OVCAR3 (cell line): ENCODE results near the genes TOMM34, SDC4 and WFDC9.

- RRBS: no CpG with 5 or more reads among the region's 3 CpGs
Measured at GRCh38 chr20:44576204-44576669, 6.1 kb upstream of the PKIG start.

DNA sequence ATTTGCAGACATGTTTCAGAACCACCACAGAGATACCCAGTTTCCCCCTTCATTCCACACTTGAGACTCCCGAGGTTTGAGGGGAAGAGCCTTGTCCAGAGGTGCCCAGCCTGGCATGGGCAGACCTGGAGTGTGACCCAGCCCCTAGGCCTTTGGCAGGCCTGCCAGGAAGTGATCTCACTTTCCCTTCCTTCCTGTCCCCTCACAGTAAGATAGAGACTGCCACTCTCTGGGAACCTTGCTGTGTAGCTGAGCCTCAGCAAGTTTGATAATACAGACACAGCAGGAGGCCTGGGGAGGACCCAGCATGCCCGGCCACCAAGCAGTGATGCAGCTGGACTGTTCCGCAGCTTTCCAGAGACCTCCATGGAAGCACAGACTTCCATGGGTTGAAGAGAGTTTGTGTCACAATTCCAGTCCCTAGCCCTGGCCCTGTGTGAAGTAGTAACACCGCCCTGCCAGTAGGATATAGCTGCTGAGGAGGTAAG is 16.1 kb downstream of the PKIG start:
- RRBS: no CpG with 5 or more reads among the region's 4 CpGs

DNA sequence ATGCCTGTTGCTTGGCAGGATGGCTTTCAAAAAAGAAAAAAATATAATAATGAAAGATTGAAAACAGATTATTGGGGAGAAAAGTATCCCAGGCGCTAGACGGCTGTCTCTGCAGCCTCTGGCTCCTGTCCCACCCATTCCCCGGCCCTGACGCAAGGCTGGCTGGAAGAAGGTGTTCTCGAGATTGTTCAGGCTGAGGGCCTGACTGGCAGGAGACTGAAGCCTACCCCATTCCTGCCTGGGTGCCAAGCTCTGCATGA is 23.6 kb upstream of the CCN5 start:
- RRBS: no CpG with 5 or more reads among the region's 5 CpGs

DNA sequence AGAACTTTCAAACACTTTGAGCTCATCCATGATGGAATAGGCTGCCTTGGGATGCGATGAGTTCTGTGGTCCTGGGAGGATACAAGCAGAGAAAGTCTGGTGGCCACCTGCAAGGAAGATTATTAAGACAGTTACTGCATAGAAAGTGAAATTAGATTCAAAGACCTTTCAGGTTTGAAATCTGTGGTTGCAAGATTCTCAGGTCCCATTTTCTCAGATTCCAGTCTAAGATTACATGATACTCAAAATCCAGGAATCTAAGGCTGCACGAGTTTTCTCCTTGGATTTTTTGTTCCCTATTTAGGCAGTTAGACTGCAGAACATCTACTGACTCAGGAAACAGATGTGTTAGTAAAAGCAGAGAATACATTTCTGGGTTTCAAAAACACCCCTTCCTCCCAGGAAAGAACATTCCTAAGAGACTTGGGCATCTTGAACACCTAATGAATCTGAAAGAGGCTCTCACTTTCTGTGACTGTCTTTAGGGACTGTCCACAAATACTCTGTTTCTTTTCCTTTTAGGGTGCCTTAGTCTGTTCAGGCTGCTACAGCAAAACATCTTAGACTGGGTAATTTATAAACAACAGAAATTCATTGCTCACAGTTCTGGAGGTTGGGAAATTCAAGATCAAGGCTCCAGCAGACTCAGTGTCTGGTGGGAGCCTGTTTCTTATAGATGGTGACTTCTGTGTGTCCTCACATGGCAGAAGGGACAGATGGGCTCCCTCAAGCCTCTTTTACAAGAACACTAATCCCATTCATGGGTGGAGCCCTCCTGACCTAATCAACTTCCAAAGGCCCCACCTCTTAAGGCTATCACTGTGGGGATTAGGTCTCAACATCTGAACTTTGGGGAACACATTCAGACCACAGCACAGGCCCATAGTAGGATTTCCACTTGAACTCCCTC is 19.5 kb upstream of the CCN5 start:
- RRBS: no CpG with 5 or more reads among the region's 2 CpGs

DNA sequence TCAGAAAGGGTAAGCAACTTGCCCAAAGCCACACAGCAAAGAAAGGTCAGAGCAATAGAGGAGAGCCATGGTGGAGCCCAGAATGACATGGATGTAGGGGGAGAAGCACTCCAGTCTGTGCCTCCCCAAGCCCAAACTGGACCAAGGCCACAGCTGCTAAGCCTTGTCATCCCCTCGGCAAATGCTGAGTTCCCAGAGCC is 857 bp downstream of the CCN5 start:
- RRBS: no CpG with 5 or more reads among the region's 1 CpG

- RRBS: no CpG with 5 or more reads among the region's 12 CpGs
Measured at GRCh38 chr20:44716326-44716939, 1.3 kb downstream of the CCN5 start.

- RRBS: no CpG with 5 or more reads among the region's 9 CpGs
Measured at GRCh38 chr20:44885192-44885473, 372 bp upstream of the YWHAB start.

DNA sequence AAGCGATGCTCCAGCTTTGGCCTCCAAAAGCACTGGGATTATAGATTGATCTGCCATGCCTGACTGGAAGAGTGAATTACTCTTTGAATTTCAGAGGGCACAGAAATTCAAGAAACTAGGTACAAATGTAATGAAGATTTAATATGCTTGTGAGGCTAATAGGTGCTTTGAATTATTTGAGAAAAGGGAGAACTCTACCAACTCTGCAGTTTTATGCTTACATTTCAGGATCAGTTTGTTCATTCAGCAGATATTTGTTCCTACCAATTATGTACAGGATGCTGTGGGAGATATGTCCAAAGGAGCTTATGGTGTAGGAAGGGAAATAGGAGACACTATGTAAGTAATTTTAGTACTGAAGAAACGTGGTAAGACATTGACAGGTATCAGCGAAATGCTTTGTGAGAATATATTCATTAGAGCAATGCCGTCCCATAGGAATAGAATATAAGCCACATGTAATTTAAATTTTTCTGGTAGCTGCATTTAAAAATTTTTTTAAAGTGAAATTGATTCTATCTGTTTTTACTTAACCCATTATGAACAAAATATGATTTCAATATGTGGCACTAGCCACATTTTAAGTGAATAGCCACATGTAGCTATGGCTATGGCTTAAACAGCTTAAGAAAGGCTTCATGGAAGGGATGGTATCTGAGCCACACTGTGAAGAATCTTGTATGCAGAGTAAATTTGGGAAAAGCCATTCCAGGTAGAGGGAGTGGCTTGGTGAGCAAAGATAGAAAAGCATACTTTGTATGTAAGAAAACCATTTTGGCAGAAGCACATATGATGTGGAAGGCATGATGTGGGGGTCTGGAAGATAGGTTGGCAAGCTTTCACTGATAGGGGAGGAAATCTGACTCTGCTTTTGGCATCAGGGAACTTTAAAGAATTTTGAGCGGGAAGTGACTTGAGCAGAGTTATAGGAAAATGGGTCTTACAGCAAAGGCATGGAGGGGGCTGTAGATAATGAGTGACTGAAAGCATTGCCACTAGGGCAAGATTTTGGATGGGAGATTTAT is 10.5 kb downstream of the YWHAB start:
- RRBS: no CpG with 5 or more reads among the region's 5 CpGs

- RRBS: 4% methylated on average over 30 of the region's 72 CpGs
Measured at GRCh38 chr20:44959647-44960683, at the start of gene TOMM34. Gene TOMM34, minus strand, starts transcription at chr20:44960397.

GRCh38 chr20:45059109-45059732 is 41.7 kb downstream of the KCNS1 start:
- RRBS: no CpG with 5 or more reads among the region's 5 CpGs

GRCh38 chr20:45098081-45098975 is 2.6 kb downstream of the KCNS1 start:
- RRBS: 96% methylated on average over 28 of the region's 94 CpGs

- RRBS: no CpG with 5 or more reads among the region's 6 CpGs
Measured at GRCh38 chr20:45117477-45118096, 2.6 kb upstream of the WFDC5 start.

GRCh38 chr20:45326783-45327685 is 18.9 kb upstream of the MATN4 start:
- RRBS: no CpG with 5 or more reads among the region's 12 CpGs

- RRBS: no CpG with 5 or more reads among the region's 4 CpGs
Measured at GRCh38 chr20:45341326-45341928, 6.8 kb downstream of the SDC4 start.

- RRBS: 5% methylated on average over 17 of the region's 50 CpGs
Measured at GRCh38 chr20:45348262-45348884, at the start of gene SDC4. Gene SDC4, minus strand, starts transcription at chr20:45348424.

DNA sequence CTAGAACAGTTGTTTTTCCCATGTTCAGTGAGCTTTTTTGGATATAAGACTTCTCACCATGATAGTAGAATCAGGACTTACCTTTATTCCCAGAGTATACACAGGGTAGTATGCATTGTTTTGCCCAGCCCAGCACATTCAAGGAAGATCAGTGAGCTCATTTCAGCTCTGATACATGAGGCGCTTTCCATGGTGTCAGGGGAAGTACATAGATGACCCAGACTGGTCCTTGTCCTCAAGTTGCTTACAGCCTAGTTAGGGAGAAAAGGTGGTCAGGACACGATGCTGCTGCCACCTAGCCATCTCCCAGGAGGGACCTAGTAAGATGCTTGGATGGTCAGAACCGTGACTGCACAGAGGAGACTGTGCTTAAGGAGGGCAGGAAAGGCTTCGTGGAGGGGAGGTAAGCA is 2.2 kb downstream of the PIGT start:
- RRBS: no CpG with 5 or more reads among the region's 4 CpGs

GRCh38 chr20:45467516-45467870 is 2.1 kb upstream of the WFDC2 start:
- RRBS: no CpG with 5 or more reads among the region's 1 CpG

DNA sequence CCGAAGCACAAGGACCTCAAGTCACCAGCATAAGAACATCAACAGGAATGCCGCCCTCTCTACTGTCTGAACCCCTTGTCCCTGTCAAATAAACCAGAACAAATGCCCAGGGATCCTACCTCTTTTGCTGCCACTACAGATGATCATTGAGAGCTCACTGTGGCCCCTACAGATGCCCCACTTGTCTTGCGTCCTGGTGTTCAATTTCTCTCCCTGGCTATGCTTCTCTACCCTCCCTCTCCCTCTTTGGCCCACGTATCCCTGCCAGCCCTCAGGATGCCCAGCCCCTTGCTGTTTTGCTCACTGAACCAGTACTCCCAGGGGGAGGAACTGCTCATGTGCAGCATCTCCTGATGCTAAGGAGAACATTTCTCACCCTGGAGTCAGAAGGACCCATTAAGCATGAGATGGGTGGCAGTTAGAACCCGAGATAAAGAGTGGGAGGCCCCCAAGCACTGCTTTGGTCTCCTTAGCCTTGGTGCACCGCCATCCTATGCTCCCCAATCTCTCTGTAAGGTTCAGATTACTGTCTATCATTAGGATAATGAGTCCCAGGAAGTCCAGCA is at the start of gene WFDC9:
Gene WFDC9 (minus strand): TSS at position 201 of the 566 bp plus-strand sequence.
- RRBS: no CpG with 5 or more reads among the region's 6 CpGs